Mesenteric fat pad (tissue), 1 donor: ENCODE measurements around the genes EIF1AX, PHEX, DDX53 and EIF2S3.

DNA sequence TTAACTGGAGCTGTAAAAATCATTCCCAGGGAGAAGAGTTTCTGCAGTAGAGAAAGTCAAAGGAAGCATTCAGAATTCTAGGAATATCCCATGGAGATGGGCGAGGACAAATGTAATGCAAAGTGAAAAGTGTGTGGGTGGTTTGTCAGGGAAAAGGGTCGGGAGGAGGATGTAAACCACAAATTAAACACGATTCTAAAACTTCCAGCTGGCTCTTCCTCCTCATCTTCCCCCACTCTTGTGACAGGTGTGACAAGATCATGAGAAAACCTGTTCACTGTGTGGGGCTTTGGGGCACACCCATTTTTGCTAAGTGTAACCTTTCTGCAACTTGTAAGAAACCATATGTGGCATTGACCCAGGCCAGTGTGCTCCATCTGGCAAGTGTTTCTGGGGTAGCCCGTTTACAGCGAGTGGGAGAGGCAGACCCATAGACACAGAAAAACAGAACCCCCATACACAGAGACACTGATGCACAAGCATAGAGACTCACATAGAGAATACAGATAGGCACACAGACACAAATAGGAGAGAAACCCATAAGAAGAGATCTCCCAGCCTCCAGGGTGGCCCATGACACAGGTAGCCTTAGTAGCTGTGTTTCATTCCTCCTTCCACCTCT lies 114.7 kb downstream of the SH3KBP1 start:
- PRO-cap = no peak

GRCh38 chrX:19924650-19925089 lies 37.3 kb upstream of the SH3KBP1 start:
- PRO-cap = no peak

GRCh38 chrX:19989849-19990666 lies 803 bp downstream of the BCLAF3 start:
- PRO-cap = no peak

DNA sequence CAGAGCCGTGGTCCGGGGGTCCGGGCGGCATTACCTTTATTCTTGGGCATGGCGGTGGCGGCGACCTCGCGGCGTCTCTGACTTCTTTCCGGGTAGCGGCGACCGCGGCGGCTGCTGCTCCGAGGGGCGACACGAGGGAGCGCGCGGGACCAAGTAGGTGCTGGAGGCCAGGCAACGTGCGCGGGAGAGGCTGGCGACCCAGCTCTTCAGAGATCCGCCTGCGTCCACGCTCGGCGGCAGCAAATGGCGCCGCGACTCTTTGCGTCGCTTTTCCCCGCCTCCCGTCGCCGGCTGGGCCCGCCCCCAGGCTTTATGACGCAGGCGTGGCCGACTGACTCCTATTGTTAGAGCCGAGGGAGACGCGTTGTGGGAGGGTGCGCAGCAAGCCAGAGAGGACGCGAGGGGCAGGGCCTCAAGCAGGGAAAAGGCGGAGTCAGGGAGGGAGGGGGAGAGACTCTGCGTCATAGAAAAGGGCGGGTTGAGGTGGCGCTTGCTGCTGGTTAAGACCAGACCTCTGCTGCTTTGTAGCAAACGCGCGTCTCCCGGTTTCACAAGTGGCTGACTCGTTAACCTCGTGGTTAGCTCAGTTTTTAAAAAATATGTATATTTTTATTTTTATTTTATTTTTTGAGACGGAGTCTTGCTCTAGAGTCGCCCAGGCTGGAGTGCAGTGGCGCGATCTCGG lies at the start of gene EIF1AX:
Gene EIF1AX, minus strand, starts transcription at position 248 of the 685 bp plus-strand sequence.
- PRO-cap = bidirectional peak, plus-strand start at position 530 of the sequence, minus-strand start at position 244 of the sequence

DNA sequence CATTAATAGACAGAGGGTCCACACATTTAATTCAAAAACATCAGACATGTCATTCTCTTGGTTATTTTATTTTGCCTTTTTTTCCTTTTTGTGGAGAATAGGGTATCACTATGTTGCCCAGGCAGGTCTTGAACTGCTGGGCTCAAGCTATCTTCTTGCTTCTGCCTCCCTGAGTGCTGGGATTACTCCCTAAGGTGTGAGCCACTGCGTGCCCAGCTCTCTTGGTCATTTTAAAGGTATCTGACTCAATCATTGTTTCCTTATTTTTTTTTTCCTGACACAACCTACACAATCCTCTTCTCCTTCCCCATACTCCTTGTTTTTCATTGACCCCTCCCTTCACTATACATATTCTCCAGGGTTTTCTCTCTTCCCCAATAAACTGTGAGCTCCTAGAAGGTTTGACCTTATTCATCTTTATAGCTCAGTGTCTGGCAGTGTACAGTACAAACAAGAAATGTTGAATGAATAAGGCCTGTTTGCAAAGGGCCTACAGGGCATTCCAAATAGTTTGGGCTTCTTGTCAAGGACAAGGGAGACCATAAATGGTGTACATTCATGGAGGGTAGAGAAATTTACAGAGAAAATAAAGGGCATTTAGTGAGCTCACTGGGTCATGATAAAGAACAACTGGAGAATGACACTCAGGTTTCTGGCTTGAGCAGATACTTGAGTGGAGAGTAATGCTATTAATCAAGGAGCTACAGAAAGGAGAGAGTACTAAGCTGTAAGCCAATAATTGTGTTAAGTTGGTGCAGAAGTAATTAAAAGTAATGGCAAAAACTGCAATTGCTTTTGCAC lies 47.4 kb upstream of the EIF1AX start:
- PRO-cap = no peak

- PRO-cap = no peak
Measured at GRCh38 chrX:20265106-20265955, 1.4 kb downstream of the RPS6KA3 start.

- PRO-cap = no peak
Measured at GRCh38 chrX:20547474-20548027, 280.8 kb upstream of the RPS6KA3 start.

GRCh38 chrX:21657489-21657999 lies 586 bp downstream of the KLHL34 start:
- PRO-cap = no peak

- PRO-cap = no peak
Measured at GRCh38 chrX:22032063-22032512, at the start of gene PHEX. TSS of gene PHEX (plus strand) at chrX:22032325.

GRCh38 chrX:22061926-22062253 lies 29.8 kb downstream of the PHEX start:
- PRO-cap = no peak

DNA sequence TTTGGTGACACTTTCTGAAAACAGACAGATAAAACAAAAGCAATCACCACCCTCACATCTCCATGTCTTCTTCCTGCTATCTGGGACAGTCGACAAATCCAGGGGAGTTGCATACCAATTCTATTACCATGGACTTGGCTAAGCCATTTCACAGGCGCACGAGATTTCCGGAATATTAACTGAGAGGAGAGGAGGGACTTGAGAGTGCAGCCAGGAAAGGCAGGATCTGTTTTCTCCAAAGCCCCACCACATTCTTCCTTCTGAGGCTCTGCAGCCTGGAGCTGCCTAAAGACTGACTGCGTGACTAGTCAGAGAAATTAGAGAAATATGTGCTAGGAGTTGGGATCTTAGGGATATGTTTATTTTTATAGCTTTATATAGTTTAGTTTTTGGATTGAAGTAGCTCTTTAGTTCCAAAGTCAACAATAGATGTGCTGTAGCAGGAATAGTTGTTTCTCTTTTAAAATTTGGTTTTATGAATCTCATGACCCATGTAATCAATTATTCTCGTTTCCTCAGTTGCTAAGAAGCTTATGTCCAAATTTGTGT lies 300.2 kb upstream of the DDX53 start:
- PRO-cap = no peak

- PRO-cap = no peak
Measured at GRCh38 chrX:22999448-23000052, at the start of gene DDX53. TSS of gene DDX53 (plus strand) at chrX:22999960.

DNA sequence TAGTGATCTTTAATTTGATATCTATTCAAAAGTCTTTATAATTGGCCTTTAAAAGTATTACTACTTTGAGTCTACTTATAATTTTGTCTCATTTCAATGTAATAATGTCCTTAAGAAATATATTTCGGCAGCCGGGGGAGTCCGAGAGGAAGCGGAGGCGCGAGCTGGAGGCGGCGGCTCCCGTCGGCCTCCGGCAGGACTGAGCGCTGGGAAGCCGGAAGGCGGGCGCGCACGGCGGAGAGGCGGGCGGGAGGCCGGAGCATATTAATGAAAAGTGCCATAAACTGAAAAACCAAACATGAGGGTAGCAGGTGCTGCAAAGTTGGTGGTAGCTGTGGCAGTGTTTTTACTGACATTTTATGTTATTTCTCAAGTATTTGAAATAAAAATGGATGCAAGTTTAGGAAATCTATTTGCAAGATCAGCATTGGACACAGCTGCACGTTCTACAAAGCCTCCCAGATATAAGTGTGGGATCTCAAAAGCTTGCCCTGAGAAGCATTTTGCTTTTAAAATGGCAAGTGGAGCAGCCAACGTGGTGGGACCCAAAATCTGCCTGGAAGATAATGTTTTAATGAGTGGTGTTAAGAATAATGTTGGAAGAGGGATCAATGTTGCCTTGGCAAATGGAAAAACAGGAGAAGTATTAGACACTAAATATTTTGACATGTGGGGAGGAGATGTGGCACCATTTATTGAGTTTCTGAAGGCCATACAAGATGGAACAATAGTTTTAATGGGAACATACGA lies 75.9 kb downstream of the DDX53 start:
- PRO-cap = no peak

GRCh38 chrX:23732743-23733193 lies 10.3 kb downstream of the ACOT9 start:
- PRO-cap = no peak

- PRO-cap = no peak
Measured at GRCh38 chrX:23783648-23784244, 773 bp downstream of the SAT1 start.

DNA sequence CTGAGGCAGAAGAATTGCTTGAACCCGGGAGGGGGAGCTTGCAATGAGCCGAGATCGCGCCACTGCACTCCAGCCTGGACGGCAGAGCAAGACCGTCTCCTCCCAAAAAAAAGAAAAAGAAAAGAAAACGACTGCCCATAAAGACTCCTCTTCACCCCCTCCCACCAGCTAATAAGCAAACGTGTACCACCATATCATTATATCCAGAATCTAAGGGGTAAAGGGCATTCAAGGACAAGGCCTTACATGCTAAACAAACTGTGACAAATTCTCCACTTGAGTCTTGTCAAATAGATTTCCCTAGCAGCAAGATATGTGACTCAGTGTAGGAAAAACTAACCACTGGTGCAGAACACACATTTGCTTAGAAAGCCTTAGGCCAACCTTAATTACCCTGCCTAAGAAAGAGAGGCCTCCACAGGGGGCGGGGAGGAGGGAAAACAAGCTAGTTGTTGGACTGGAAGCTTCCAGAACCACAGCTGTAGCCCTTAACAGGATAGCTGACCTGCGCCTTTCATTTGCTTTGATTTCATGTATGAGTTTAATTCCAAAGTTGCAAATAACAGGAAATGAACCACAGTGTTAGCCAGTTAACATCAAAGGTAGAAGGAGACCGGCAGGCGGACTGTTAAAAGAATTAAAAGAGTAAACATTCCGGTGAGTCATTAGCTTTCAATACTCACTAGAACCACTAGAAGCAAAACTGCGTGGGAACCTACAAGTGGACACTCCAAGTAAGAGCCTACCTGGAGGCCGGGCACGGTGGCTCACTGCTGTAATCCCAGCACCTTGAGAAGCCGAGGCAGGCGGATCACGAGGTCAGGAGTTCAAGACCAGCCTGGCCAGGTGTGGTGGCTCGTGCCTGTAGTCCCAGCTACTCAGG lies 24.3 kb downstream of the SAT1 start:
- PRO-cap = no peak

DNA sequence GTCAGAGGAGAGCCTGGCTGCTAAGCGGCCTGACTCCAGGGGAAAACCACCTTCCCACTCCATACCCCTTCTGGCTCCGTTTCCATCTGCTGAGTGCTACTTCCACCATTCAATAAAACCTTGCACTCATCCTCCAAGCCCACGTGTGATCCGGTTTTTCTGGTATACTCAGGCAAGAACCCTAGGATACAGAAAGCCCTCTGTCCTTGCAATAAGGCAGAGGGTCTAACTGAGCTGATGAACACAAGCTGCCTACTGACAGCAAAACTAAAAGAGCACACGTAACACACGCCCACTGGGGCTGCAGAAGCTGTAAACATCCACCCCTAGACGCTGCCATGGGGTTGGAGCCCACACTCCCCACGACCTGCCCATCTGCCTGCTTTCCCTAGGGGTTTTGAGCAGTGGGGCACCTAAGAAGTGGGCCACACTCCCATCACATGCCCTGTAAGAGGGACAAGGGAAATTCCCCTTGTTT lies 24.3 kb downstream of the APOO start:
- PRO-cap = no peak

DNA sequence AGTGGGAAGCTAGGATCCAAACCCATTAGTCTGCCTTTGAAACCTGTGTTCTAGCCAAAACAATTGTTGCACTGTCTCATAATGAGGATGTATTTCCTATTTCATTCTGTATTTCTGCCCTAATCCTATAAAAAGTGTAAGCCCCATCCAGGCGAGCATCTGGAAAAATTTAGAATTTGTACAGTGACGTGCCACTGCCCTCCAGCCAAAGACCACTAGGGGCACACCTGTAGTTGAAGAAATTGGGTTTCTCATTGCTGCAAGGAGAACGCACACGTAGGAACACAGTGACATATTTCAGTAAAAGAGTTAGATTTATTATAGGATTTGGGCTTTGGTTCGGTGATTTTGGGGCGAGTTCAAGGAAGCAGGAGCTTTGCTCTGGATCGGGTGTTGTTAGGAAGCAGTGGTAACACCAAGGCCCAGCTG lies 796 bp downstream of the CXorf58 start:
- PRO-cap = no peak

GRCh38 chrX:24025399-24026370 lies 1.3 kb downstream of the KLHL15 start:
- PRO-cap = bidirectional peak, plus-strand start at chrX:24025492, minus-strand start at chrX:24025289

DNA sequence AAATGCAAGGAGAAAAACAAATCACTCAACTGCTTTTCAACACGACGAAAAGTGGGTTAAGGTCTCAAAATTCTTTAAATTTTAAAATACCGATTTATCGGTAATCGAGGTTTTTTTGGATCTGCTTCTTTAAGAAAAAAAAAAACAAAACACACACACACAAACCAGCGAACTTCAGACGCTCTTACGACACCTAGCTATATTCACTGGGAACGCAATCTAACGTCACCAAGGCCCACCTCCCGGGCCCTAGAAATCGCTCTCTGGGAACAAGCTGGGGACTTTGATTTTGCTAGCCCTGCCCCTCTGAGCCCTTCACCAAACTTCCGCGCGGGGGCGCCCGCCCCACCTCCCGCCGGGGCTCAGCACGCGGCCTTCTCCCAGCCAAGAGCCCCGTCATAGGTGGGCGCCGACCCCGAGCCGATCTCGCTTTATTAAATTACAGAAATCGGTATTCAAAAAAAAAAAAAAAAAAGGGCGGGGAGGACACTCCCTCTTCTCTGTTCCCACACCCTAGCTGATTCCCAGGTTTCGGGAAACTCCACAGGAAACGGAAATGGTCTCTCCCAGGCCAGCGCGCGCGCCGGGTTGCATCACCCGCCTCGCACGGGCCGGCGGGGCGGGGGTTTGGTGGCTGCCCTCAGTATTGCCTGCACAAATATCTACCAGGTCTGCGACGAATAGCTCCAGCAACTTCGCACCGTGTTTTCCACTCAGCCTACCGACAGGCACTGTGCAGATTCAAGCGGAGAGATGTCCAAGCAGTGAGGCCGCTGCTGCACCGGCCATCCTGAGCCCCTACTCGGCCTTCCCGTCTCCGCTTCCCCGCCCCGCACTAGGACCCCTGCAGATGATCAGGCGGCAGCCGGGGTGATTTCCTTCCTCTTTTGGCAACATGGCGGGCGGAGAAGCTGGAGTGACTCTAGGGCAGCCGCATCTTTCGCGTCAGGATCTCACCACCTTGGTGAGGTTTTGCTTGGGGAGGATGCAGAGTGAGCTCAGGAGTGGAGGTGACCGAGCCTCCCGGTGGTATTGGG lies at the start of gene EIF2S3:
Gene EIF2S3, plus strand, starts transcription at position 883 of the 1,037 bp plus-strand sequence.
- PRO-cap = unidirectional peak, plus-strand start at position 883 of the sequence